Liver (tissue), 9 donors: ENCODE results near the genes BRD4 and AKAP8.

DNA sequence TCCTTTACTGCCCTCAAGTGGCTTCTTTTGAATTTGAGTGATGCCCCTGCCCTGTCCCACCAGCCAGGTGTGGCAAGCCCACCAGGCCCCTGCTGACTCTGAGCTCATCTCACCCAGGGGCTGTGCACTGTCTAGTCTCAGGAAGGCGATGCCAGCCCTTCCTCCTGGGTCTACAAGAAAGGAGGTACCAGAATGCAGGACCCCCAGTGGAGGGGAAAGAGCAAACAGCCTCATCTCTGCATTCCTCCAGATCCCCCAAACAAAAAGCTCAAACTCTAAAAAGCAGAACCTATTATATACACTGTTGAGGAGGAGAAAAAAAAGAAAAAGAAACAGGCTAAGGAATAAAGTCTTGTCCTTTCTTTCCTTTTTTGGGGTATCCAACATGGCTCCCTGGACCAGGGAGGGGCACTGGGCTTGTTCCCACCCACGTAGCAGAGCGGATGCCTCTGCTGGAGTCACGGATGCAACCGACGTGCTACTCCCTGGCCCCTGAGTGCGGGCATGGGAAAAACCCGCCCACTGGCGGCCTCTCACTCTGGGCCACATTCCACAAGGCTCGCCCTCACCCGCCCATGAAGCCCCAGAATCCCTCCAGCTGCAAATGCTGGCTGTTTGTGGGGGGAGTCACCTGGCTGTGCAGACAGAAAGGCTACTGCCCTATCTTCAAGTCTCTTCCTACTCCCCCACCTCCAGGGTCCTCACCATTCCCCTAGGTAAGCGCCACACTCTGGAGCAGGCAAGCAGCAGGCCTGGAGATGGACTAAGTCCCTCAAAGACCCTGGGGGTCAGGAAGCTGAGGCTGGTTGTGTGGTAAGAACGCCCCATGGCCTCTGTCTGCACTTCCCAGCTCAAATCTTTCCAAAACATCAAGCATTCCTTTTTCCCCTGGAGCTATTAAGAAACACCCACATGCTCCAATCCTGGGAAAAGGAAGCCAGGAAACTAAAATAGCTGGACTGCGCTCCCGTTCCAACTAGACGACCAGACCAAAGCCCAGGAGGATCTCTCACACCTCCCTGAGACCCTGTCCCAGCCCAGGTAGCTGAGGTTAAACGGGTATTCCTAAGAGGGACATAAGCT is 17.7 kb upstream of the EPHX3 start:
- PRO-cap, 5 experiments = peak in 1 of 5 experiments; most common minus-strand start position 270 of the sequence (in 1)
- RAMPAGE, long total RNA, 2 experiments = no peak in any of the 2 experiments
- RRBS = no CpG with 5 or more reads among the region's 17 CpGs

- PRO-cap, 5 experiments = no peak in any of the 5 experiments
- RAMPAGE, long total RNA, 2 experiments = no peak in any of the 2 experiments
- RRBS = no CpG with 5 or more reads among the region's 7 CpGs
Measured at GRCh38 chr19:15268785-15269193, 36.5 kb upstream of the EPHX3 start.

- PRO-cap, 5 experiments = no peak in any of the 5 experiments
- RAMPAGE, long total RNA, 2 experiments = no peak in any of the 2 experiments
- RRBS = no CpG with 5 or more reads among the region's 10 CpGs
Measured at GRCh38 chr19:15276237-15276994, 44.2 kb upstream of the EPHX3 start.

GRCh38 chr19:15332390-15332899 is at the start of gene BRD4:
TSS of gene BRD4 (minus strand) at chr19:15332539.
- PRO-cap, 5 experiments = peak in 5 of 5 experiments; most common plus-strand start chr19:15332637 (in 4); most common minus-strand start chr19:15332539 (in 4)
- RAMPAGE, long total RNA, 2 experiments = no peak in any of the 2 experiments
- RRBS = 2% methylated on average over 8 of the region's 58 CpGs

- PRO-cap, 5 experiments = no peak in any of the 5 experiments
- RAMPAGE, long total RNA, 2 experiments = no peak in any of the 2 experiments
- RRBS = 92% methylated on average over 5 of the region's 41 CpGs
Measured at GRCh38 chr19:15368514-15369387, 10.8 kb downstream of the AKAP8 start.

DNA sequence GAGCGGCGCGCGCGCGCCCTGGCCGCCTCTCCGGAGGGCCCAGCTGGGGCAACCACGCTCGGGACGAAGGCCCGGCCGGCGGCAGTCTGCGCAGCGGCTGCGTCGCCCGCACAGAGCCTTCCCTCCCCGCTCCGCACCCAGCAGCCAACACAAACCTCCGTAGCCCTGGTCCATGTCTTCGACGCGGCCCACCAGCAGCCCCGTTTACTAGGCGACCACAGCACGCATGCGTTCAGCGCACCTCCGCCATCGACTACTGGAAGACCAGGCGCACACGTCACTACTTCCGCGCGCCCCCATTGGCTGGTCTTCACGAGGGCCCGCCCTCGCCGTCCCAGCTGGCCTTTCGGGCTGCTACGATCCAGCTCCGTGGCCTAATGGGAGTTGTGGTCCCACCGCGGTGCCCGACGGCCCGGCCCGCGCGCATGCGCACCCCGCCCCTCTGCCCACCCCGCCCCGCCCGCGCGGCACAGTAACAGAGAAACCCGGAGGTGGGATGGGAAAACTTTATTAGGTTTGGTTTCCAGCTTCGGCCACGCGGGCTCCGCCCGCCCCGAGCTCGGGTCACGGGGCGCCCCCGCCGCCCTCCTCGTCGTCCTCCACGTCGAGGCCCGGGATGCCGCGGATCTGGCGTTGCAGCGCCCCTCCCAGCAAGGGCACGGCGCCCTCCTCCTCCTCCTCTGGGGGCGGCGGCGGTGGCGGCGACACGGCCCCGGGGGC is at the start of gene AKAP8:
Gene AKAP8, minus strand, starts transcription at position 230 of the 720 bp plus-strand sequence.
- PRO-cap, 5 experiments = peak in 5 of 5 experiments; most common plus-strand start position 510 of the sequence (in 5); most common minus-strand start position 258 of the sequence (in 5)
- RAMPAGE, long total RNA, 2 experiments = no peak in any of the 2 experiments
- RRBS = 2% methylated on average over 36 of the region's 89 CpGs

DNA sequence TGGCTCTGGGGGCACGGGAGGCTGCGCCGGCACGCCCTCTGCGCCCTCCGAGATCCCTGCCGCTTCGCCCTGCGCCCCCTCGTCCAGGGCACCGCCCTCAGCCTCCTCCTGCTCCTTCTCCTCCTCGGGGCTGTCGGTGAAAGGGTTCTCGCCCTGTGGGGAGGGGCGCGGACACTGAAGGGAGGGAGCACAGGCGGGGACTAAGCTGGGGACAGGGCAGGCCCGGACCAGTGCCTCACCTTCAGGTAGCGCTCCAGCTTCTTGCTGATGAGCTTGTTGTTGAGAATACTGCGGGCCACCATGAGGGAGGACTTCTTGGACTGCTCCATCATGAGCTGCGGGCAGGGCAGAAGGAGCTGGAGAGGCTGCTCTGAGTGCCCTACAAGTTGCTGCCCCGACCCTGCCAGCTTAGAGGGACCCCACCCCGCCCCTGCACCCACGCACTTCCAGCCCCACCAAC is 721 bp upstream of the AKAP8 start:
- PRO-cap, 5 experiments = no peak in any of the 5 experiments
- RAMPAGE, long total RNA, 2 experiments = no peak in any of the 2 experiments
- RRBS = no CpG with 5 or more reads among the region's 24 CpGs

DNA sequence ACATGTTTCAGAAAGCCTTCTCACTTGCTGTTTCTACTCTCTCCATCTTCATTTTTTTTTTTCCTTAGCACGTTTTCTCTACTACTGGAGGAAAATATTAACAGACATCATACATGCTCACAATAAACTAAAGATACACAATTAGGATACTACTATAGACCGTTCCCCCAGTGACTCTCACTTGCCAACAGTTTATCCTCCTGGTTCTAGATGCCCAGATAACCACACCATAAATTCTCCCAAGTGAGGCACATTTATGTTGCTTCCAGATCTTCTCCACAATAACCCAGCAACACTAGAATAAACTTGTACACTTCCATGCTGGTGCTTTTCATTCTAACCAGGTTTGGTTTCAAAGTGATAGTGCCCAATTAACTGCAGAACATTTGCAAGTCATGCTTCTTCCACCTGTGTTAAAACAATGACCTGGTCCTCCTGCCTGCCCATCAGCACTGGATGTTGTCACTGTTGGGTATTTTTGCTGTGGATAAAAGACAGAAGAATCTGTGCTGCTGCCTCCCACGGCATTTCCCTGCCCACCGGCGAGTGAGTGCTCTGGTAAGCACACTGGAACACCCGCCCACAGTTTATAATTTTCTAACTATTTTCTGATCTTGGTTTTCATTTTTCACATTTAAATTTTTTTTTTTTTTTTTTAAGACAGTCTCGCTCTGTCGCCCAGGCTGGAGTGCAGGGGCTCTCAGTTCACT is 2.1 kb upstream of the AKAP8 start:
- PRO-cap, 5 experiments = no peak in any of the 5 experiments
- RAMPAGE, long total RNA, 2 experiments = no peak in any of the 2 experiments
- RRBS = no CpG with 5 or more reads among the region's 8 CpGs

- PRO-cap, 5 experiments = no peak in any of the 5 experiments
- RAMPAGE, long total RNA, 2 experiments = no peak in any of the 2 experiments
- RRBS = no CpG with 5 or more reads among the region's 11 CpGs
Measured at GRCh38 chr19:15401868-15402783, 16.7 kb downstream of the AKAP8L start.

DNA sequence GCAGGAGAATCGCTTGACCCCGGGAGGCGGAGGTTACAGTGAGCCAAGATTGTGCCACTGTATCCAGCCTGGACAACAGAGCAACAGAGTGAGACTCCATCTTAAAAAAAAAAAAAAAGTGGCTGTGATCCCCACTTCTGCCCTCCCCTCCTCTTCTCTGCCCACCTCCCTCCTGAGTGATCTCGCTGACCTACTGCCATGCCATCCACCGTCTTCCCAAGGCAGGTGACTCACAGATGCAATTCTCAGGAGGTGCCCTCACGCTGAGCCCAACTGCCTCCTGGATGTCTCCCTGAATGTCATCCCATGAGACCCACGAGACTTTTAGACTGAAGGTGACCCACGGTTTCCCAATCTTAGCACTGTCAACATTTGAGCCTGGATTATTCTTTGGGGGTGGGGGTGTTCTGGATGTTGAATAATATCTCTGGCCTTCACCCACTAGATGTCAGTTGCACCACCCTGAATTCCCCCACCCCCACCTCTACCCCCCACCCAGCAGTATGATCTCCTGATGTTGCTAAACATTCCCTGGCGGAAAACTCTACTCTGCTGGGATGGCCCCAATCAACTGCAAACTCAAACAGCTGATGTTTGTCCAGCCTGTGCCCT is 2.3 kb upstream of the CYP4F22 start:
- PRO-cap, 5 experiments = peak in 5 of 5 experiments; most common plus-strand start position 233 of the sequence (in 1); most common minus-strand start position 298 of the sequence (in 5)
- RAMPAGE, long total RNA, 2 experiments = no peak in any of the 2 experiments
- RRBS = no CpG with 5 or more reads among the region's 9 CpGs

- PRO-cap, 5 experiments = no peak in any of the 5 experiments
- RAMPAGE, long total RNA, 2 experiments = no peak in any of the 2 experiments
- RRBS = no CpG with 5 or more reads among the region's 10 CpGs
Measured at GRCh38 chr19:15509120-15509622, 846 bp downstream of the CYP4F22 start.

DNA sequence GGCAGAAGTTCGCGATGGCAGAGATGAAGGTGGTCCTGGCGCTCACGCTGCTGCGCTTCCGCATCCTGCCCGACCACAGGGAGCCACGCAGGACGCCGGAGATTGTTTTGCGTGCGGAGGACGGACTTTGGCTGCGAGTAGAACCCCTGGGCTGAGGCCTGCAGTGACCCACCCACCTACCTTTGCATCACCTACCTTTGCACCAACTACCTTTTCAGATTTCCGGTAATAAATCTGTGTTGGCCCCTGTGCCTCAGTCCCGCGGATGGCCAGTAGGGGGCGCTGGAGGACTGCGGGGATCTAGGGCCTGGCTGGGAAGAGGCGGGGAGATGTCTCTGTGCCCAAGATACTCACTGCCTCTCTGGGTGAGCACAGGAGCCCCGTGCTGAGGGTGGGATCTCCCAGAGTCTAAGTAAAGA is 11.5 kb upstream of the CYP4F3 start:
- PRO-cap, 5 experiments = no peak in any of the 5 experiments
- RAMPAGE, long total RNA, 2 experiments = no peak in any of the 2 experiments
- RRBS = 8% methylated on average over 4 of the region's 21 CpGs

DNA sequence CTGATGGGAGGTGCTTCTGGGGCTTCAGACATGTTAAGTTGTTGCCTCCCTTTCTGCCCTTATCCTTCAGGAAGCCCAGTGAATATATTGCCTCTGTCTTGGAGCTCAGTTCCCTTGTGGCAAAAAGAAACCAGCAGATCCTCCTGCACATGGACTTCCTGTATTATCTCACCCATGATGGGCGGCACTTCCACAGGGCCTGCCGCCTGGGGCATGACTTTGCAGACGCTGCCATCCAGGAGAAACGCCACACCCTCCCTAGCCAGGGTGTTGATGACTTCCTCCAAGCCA is 6.0 kb upstream of the CYP4F12 start:
- PRO-cap, 5 experiments = no peak in any of the 5 experiments
- RAMPAGE, long total RNA, 2 experiments = no peak in any of the 2 experiments
- RRBS = no CpG with 5 or more reads among the region's 4 CpGs

DNA sequence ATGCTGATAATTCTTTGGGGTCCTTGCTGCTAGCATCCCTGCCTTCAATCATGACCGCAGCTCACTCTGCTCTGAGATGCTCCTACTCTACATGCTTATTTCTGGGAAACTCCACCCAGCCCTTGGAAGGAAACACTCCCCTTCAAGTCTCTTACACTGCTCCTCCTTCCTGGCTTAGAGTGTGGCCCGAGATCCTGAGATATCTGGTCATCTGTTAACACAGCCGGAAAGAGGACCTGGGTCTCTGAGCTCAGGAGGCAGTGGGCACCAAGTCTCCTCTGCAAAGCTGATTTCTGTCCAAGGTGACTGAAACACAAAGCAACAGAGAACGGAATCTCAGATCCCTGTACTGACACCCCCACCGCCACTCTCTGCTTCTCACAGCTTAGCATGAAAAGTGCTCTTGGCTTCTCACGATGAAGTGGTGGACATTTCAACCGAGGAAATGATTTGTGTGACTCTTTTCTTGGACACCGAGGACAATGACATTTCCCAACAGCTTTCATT is 33.0 kb downstream of the CYP4F2 start:
- PRO-cap, 5 experiments = no peak in any of the 5 experiments
- RAMPAGE, long total RNA, 2 experiments = no peak in any of the 2 experiments
- RRBS = no CpG with 5 or more reads among the region's 8 CpGs

DNA sequence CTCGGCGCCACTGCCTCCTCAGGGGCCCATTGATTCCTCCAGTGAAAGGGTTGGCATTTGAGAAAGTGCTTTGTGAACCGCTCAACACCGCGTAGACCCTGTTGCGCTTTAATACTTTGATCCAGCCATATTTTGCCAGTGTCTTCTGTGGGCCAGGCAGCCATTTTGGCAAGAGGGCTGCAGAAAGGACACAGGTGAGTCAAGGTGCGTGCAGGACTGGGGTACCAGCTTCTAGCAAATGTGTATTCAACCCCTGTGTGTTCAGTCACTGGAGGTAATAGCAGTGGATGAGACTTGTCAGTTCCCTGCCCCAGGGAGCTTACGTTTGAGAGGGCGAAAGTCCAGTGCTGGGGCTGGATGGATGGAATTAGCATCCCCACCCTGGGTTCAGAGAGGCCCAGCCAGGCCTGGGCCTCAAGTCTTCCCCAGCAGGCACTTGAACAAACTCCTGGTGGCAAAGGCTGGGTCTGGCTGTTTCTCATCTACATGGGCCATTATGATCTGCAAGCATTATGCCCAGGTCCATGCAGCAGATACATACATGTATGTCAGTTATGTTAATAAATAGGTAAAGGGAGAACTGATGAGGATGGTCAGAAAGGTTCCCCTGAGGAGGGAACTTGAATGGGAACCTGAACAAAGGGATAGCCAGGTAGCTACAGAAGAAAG is 3.9 kb downstream of the RAB8A start:
- PRO-cap, 5 experiments = no peak in any of the 5 experiments
- RAMPAGE, long total RNA, 2 experiments = no peak in any of the 2 experiments
- RRBS = no CpG with 5 or more reads among the region's 9 CpGs

DNA sequence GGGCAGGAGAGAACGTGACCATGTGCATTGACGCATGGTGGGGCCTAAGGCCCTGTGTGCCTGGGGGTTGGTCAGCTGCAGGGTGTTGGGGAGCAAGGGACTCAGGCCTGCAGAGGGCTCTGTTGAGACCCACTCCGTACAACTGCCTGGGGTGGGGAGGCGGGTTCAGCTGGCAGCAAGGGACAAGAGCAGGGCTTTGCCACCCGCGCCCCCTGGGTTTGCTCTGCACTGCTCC is 6.0 kb downstream of the RAB8A start:
- PRO-cap, 5 experiments = no peak in any of the 5 experiments
- RAMPAGE, long total RNA, 2 experiments = no peak in any of the 2 experiments
- RRBS = no CpG with 5 or more reads among the region's 6 CpGs

- PRO-cap, 5 experiments = no peak in any of the 5 experiments
- RAMPAGE, long total RNA, 2 experiments = no peak in any of the 2 experiments
- RRBS = no CpG with 5 or more reads among the region's 15 CpGs
Measured at GRCh38 chr19:16118321-16119136, 6.8 kb downstream of the RAB8A start.

- PRO-cap, 5 experiments = no peak in any of the 5 experiments
- RAMPAGE, long total RNA, 2 experiments = no peak in any of the 2 experiments
- RRBS = no CpG with 5 or more reads among the region's 14 CpGs
Measured at GRCh38 chr19:16126205-16126769, 14.6 kb downstream of the RAB8A start.

GRCh38 chr19:16206201-16207426 is 8.9 kb downstream of the AP1M1 start:
- PRO-cap, 5 experiments = no peak in any of the 5 experiments
- RAMPAGE, long total RNA, 2 experiments = no peak in any of the 2 experiments
- RRBS = 95% methylated on average over 2 of the region's 28 CpGs

GRCh38 chr19:16259672-16260464 is 62.2 kb downstream of the AP1M1 start:
- PRO-cap, 5 experiments = no peak in any of the 5 experiments
- RAMPAGE, long total RNA, 2 experiments = no peak in any of the 2 experiments
- RRBS = 14% methylated on average over 2 of the region's 19 CpGs